UCH-1 (cell line): ENCODE measurements around a stretch of chr1.

- RRBS: no CpG with 5 or more reads among the region's 5 CpGs
Measured at GRCh38 chr1:32036687-32037072, 23.0 kb downstream of the KHDRBS1 start.

GRCh38 chr1:32181119-32181920 is 1.8 kb downstream of the TXLNA start:
- RRBS: 10% methylated on average over 2 of the region's 19 CpGs

DNA sequence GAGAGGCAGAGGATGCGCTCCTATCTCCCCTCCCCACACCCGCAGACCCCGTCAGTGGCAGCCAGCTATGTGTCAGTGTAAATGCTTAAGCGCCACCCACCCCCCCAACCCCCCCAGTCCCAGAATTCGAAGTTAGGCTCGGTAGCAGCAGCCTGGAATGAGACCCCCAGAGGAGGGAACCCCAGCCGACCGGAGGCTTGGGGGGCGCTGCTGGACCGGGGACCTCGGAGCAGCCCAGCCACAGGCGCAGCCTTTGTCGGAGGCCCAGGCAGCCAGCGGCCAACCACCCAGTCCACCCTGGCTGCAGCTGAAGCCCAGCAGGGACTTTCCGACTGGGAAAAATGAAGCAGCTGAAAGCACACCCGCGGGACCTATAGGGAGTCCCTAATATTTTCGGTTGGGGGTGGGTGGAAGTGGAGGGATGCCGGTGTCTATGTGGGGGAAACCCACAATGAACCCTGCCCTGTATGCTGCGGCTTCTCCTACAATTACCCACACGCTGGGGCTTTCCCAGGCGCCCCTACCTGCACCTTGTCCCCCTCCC is 606 bp downstream of the CCDC28B start:
- RRBS: no CpG with 5 or more reads among the region's 22 CpGs

- RRBS: no CpG with 5 or more reads among the region's 14 CpGs
Measured at GRCh38 chr1:32223617-32224816, 1.8 kb downstream of the EIF3I start.

DNA sequence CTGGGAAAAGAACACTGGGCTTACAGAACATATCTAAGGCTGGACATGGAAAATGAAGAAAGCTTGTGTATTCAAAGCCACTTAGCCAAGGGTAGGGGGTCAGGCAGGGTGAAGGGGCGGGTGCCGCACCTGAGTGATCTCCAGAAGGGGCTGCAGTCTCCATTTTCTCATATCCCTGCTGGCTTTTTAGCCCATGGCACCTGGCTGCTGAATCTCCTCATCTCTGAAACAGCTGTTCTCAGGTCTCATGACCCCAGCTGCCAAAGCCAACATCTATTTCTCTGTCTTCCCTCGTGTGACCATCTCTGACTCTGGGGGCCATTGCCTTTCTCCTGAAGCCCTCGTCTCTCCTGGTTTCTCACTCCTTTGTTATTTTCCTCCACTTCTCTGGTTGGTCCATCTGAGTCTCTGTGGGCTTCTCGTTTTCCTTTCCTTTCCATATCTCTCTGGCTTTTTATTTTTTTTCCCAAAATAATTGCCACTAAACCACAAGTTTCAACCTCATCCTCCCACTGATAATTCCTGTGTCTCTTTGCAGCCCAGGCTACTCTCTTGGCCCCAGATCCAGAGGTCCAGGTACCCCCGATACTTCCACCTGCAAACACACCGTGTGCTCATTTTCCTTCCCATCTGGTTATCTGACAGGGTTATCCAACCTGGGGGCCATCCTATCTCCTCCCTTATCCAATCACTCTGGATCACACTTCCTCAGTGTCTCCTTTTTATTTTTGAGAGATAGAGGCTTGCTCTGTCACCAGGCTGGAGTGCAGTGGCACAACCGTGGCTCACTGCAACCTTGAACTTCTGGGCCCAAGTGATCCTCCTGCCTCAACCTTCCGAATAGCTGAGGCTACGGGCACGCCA is 15.1 kb downstream of the BSDC1 start:
- RRBS: no CpG with 5 or more reads among the region's 11 CpGs

GRCh38 chr1:32390942-32391583 is 3.2 kb downstream of the BSDC1 start:
- RRBS: no CpG with 5 or more reads among the region's 5 CpGs

DNA sequence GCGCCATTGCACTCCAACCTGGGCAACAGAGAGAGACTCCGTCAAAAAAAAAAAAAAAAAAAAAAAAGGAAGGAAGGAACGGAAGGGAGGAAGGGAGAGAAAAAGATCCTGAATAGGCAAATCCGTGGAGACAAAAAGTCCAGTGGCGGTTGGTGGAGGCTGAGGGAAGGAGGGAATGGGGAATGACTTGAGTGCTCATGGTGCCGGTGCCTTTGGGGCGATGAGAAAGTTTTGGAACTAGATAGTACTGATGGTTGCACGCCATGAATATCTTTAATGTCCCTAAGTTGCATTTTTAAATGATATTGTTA is 35.1 kb downstream of the ZBTB8B start:
- RRBS: no CpG with 5 or more reads among the region's 8 CpGs

GRCh38 chr1:32655812-32656594 is 5.0 kb downstream of the RBBP4 start:
- RRBS: no CpG with 5 or more reads among the region's 16 CpGs

DNA sequence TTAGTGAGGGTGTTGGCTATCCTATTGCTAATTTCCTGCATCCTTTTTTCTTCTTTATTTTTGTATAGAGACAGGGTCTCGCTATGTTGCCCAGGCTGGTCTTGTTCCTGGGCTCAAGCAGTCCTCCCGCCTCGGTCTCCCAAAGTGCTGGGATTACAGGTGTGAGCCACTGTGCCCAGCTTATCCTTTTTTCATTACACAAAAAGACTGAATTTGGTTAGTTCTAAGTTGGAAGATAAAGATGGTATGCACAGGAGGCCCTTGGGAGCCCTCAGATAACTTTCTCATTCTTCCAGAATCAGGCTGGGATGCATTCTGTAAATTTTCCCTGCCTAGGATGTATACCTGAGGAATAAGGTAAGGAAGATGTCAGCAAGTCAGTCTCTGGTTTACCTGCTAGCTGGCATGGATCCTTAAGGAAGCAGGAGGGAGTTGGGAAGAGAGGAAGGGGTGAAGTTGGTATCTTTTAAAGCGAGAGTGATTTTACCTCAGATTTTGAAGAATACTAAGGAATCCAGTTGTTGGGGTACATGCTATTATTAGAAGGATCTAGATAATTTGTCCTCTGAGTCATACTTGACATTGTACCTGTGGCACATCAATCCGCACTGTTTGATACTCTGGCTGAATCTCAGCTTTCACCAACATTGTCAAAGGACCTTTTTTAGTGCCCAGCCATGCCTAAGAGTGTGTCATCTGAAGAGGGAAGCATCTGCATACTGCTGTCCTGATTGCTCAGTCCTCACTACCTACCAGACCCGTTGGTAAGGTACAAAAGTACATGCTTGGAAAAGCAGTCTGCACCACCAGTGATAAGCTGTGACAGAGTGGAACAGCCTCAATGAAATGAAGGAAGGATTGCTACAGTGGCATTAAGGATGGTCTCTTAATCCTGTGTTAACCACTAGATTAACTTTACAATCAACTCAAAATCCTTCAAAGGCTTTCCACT is 17.3 kb downstream of the SYNC start:
- RRBS: no CpG with 5 or more reads among the region's 6 CpGs

DNA sequence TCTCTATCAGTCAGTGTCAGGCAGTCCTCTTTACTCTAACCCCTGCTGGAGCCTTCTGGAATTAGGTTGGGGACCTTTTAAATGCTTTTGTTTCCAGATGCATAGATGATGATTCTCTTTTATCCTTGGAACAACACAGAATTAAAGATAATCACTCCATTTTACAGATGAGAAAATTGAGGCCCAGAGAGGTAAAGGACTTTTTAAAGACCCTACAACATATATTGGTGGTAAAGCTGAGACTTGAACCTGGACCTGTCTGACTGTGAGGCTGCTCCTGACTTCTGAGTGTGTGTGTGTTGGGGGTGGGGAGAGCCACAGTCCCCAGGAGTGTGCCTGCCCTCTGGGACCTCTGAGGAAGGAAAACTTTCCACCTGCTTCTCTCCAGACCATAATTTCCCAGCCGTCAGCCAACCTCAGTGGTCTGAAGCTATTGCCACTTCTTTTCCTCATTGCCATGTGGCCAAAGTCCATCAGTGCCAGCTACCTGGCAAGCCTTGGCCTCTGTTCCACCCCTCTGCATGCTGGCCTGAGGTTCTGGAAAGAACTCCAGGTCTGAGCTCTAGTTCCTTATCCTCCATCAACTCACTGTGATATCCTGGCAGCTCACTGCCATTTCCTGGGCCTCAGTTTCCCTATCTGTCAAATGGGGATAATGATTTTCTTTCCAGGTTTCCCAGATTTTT is 3.2 kb upstream of the TMEM54 start:
- RRBS: no CpG with 5 or more reads among the region's 1 CpG

DNA sequence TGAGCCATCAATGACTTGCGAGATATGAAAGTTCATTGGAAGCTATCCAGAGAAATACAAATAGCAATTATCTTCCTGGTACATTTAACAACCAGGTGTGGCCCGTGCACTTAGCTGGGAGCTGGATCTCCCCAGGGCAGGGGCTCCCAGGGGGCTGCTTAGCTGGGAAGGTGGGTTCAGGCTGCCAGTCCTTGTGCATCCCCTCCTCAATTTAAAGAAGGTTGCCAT is 3.6 kb upstream of the TMEM54 start:
- RRBS: no CpG with 5 or more reads among the region's 2 CpGs

DNA sequence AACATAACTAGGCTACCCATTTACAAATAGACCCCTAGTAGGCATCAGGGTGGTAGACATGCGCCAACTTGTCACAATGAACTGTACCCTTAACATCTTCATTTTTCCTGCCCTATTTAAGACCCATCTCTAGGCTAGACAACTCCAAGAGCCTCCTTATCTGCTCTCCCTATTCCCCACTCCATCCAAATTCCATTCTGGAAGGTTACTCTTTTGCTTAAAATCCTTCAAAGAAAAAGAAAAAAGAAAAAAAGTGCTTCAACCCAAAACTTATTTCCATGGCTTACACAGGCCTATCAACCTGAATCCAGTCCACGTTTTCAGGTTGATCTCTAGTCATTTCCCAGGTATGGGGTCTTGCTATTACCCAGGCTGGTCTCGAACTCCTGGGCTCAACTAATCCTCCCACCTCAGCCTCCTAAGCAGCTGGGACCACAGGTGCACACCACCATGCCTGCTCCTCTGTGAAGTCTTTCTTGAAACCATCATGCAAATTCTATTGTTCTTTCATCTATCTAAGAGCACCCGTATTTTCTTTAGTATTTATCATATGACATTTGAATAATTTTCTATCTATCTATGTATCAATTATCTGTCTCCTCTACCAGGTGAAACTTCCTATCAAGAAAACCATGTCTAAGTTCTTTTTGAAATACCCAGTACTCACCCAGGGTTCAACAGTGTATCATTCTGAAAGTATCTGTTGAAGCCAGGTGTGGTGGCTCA is 7.6 kb downstream of the RNF19B start:
- RRBS: no CpG with 5 or more reads among the region's 4 CpGs

DNA sequence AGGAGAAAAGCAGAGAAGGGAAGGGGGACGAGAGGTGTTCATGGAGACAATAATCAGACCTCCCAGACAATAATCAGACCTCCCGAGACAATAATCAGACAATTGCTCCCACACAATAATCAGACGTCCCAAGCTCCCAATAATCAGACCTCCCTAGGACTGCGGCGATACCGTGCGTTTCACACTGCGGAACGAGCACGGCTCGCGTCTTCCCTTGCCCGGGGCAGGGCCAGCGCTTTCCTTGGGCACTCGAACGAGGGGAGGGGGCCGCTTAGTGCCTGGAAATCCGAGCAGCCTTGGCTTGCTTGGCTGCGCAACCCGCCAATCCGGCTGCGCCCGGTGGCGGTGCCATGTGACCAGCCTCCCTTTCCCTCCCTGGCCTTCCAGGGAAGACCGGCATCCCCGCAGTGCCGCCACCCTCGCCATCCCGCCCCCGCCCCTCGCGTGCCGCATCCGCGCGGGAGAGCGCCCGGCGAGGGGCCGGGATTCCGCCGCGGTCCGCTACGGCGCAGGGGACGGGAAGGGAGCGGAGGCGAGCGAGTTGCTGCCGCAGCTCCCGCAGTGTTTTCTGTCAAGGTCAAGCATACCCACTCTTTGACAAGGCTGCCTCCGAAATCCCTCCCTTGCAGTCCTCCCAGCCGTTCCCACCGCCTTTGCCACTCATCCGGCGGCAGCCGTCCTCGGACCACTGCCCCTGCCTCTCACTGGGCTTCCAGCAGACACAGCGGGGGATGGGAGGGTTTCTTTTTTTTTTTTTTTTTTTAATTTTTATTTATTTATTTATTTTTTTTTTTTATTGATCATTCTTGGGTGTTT is 8.3 kb upstream of the RNF19B start:
- RRBS: 19% methylated on average over 18 of the region's 60 CpGs

- RRBS: no CpG with 5 or more reads among the region's 3 CpGs
Measured at GRCh38 chr1:32992227-32992982, 27.8 kb upstream of the RNF19B start.

DNA sequence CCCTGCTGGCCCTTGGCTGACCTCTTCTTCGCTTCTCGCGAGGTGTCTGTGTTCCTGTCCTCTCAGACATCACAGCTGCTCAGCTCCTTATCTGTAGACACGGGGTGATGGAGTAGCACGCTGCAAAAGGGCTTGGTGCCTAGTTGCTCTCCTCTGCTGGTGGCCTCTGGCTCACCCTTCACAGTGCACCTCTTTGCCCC is 18.6 kb upstream of the AK2 start:
- RRBS: no CpG with 5 or more reads among the region's 5 CpGs

DNA sequence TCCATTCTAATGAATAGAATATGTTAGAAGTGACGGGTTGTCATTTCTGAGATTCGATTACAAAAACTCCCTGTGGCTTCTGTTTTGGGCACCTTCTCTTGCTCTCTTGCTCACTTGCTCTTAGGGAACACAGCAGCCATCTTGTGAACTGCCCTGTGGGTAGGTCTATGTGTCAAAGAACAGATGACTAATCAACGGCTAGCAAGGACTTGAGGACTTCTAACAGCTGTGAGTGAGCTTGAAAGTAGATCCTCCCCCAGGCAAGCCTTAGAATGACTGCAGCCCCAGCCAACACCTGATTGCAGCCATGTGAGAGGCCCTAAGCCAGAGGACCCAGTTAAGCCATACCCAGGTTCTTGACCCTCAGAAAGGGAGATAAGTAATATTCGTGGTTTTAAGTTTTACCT is 49.4 kb downstream of the AZIN2 start:
- RRBS: no CpG with 5 or more reads among the region's 4 CpGs

- RRBS: no CpG with 5 or more reads among the region's 10 CpGs
Measured at GRCh38 chr1:33146483-33147234, 35.2 kb downstream of the TRIM62 start.

- RRBS: no CpG with 5 or more reads among the region's 6 CpGs
Measured at GRCh38 chr1:33152522-33153820, 28.9 kb downstream of the TRIM62 start.

- RRBS: no CpG with 5 or more reads among the region's 3 CpGs
Measured at GRCh38 chr1:33219962-33220342, 36.3 kb upstream of the ZNF362 start.